Measurements from ENCODE around the gene UFM1.

DNA sequence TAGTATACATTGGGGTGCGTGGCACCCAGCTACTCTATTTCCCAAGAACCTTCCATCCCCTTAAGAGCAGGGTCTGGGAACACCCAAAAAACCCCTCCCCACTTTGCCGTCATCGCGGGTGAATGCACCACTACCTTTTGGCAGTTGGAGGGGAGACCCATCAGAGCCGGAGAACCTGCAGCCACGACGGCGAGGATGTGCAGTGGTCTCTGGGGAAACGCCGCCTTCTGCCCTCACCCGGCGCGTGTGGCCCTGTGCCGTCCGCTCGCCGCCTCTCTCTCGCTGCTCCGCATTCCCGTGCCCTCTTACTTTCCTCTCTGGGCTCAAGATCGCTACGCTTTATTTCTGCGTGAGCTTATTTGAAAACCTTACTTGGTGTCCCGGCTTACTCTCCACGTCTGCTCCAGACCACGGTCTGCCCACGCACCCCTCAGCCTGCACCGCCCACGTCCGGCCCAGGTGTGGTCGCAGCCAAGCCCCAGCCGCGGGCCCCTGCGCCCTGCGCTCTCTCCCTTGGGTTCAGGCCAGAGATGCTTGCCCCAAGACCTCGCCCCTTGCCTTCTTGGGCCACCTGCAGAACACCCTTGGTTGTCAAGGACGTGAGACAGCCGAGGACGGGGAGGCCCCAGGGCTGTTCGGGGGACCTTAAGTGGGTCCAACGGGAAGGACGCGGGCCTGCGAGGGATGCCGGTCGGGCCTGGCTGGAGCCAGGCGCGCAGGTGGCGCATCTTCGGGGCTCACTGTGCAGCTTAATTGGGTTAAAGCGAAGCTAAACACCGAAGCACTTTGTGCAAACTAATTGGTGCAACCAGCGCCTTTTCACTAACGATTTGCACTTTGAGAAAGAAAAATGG, 2.0 kb upstream of the MAB21L1 start:
- PRO-cap, 6 experiments, result no peak in any of the 6 experiments
- RAMPAGE, long total RNA, 2 experiments, result no peak in any of the 2 experiments
- RRBS, result 30% methylated on average over 14 of the region's 54 CpGs

GRCh38 chr13:35760222-35760520, 283.7 kb upstream of the MAB21L1 start:
- PRO-cap, 6 experiments, result peak in 1 of 6 experiments; most common minus-strand start chr13:35760436 (in 1)
- RAMPAGE, long total RNA, 2 experiments, result no peak in any of the 2 experiments
- RRBS, result no CpG with 5 or more reads among the region's 5 CpGs

GRCh38 chr13:35979217-35980029, 151.8 kb downstream of the DCLK1 start:
- PRO-cap, 6 experiments, result no peak in any of the 6 experiments
- RAMPAGE, long total RNA, 2 experiments, result no peak in any of the 2 experiments
- RRBS, result no CpG with 5 or more reads among the region's 13 CpGs

GRCh38 chr13:36069666-36070098, 61.5 kb downstream of the DCLK1 start:
- PRO-cap, 6 experiments, result no peak in any of the 6 experiments
- RAMPAGE, long total RNA, 2 experiments, result no peak in any of the 2 experiments
- RRBS, result no CpG with 5 or more reads among the region's 2 CpGs

- PRO-cap, 6 experiments, result peak in 1 of 6 experiments; most common plus-strand start chr13:37097507 (in 1)
- RAMPAGE, long total RNA, 2 experiments, result no peak in any of the 2 experiments
- RRBS, result no CpG with 5 or more reads among the region's 5 CpGs
Measured at GRCh38 chr13:37097367-37097774, 8.1 kb downstream of the CSNK1A1L start.

DNA sequence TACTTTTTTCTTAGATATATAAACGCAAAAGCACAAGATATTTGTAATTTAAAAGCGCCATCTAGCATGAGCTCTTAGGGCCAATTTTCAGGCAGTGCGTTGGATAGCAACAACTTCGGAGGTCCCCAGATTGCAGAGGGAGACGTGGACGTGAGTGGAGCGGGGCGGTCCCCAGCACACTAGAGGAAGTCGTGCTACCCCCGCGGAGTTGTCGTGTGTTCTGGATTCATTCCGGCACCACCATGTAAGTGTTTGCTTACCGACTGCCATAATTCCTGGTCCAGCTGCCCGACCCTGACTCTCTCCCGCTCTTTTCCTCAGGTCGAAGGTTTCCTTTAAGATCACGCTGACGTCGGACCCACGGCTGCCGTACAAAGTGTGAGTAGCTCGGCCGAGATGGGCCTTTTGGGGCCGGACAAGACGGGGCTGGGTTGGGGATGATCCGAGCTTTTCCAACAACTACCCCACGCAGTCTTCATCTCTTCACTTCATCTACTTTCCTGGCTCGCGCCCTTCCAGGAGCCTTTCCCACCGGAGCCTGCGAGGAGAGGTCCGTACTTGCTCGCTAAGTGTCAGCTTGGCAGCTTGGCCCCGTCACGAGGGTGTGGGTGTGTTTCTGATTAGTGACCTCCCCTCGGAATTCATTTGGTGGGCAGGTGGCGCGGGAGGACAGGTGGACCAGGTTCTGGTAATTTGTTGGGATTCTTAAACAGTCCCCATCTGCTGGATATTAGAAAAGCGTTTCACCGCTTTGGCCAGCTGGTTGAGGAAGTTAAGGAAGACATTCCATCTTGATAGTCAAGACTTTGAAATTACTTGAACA, at the start of gene UFM1:
Gene UFM1, plus strand, starts transcription at position 174 of the 823 bp plus-strand sequence.
- PRO-cap, 6 experiments, result peak in 6 of 6 experiments; most common plus-strand start position 182 of the sequence (in 4); most common minus-strand start position 596 of the sequence (in 4)
- RAMPAGE, long total RNA, 2 experiments, result start-site peak on the plus strand in 2 of 2 experiments, centred at positions 188 to 190 of the sequence, 575 to 901 reads per replicate; start-site peak on the minus strand in 1 of 2 experiments, centred at position 568 of the sequence, 16 reads per replicate
- RRBS, result 1% methylated on average over 6 of the region's 41 CpGs

DNA sequence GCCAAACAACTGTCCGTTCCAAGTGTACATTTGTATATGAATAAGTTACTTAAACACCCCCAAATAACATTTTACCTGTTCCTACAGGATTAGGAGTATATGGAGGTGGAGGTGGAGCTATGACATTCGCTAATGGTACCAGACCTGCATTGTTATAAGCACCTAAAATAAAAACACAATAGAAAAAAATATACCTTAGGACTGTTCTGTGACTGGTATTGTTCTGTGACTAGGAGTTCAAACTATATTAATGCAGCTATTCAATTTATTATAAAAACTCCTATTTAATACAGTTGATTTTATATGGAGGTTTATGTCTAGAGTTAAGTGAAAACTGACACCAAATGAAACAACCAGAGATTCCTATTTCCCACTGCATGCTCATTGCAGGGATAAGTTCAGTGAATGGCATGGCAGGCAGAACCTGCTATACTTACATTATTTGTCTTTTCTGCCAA, 15.6 kb downstream of the PROSER1 start:
- PRO-cap, 6 experiments, result no peak in any of the 6 experiments
- RAMPAGE, long total RNA, 2 experiments, result no peak in any of the 2 experiments
- RRBS, result no CpG with 5 or more reads among the region's 2 CpGs

DNA sequence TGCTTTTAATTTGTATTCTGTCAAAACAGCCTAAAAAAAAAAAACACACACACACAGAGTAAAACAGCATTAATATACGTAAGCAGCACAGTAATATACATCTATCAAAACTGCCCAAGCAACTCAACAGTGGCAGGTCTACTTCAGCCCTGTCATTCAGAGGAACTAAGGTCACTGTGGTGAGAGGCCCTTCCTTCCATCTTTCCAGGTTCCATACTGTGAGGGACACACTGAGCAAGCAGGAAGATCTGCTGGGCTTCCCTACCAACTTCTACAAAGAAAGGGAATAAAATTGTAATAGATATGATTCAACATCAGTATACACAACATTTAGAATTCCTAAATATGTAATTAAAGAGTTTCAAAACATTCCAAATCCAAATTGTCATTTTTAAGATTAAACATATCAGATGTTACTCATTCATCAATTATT, 3.7 kb downstream of the PROSER1 start:
- PRO-cap, 6 experiments, result no peak in any of the 6 experiments
- RAMPAGE, long total RNA, 2 experiments, result no peak in any of the 2 experiments
- RRBS, result no CpG with 5 or more reads among the region's 1 CpG

DNA sequence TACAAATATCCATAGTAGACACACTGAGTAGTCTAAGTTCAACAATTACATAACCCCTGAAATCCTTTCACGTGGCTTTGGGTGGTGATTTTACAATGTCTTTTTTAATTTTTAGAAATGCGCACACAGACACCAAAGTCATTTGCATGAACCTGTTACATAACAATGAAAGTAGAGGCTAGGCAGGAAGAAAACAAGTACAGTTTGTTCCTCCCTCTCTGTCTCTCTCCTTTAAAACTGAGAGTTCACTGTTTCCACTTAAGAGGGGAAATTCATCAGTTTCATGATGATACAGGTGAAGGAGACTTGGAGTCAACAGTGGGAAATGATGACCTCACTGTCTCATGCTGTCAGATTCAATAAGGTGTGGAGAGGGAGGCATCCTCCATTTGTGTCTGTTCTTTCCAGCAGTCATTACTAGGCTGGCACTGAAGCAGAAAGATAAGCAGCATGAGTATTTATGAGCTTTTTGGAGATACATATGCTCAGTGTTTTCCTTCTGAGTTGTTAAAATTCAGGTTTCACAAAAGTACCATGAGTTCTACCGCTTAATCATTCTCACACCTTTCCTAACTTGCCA, 201.8 kb downstream of the LHFPL6 start:
- PRO-cap, 6 experiments, result no peak in any of the 6 experiments
- RAMPAGE, long total RNA, 2 experiments, result no peak in any of the 2 experiments
- RRBS, result no CpG with 5 or more reads among the region's 3 CpGs

GRCh38 chr13:39567649-39568110, 35.3 kb downstream of the LHFPL6 start:
- PRO-cap, 6 experiments, result no peak in any of the 6 experiments
- RAMPAGE, long total RNA, 2 experiments, result no peak in any of the 2 experiments
- RRBS, result no CpG with 5 or more reads among the region's 1 CpG

- PRO-cap, 6 experiments, result no peak in any of the 6 experiments
- RAMPAGE, long total RNA, 2 experiments, result no peak in any of the 2 experiments
- RRBS, result no CpG with 5 or more reads among the region's 7 CpGs
Measured at GRCh38 chr13:39894464-39895138, 239.1 kb downstream of the COG6 start.

- PRO-cap, 6 experiments, result no peak in any of the 6 experiments
- RAMPAGE, long total RNA, 2 experiments, result no peak in any of the 2 experiments
- RRBS, result no CpG with 5 or more reads among the region's 1 CpG
Measured at GRCh38 chr13:39898858-39899106, 243.3 kb downstream of the COG6 start.

GRCh38 chr13:39900231-39900865, 244.9 kb downstream of the COG6 start:
- PRO-cap, 6 experiments, result no peak in any of the 6 experiments
- RAMPAGE, long total RNA, 2 experiments, result no peak in any of the 2 experiments
- RRBS, result no CpG with 5 or more reads among the region's 2 CpGs

GRCh38 chr13:39913886-39914373, 258.5 kb downstream of the COG6 start:
- PRO-cap, 6 experiments, result peak in 1 of 6 experiments; most common minus-strand start chr13:39914073 (in 1)
- RAMPAGE, long total RNA, 2 experiments, result no peak in any of the 2 experiments
- RRBS, result no CpG with 5 or more reads among the region's 2 CpGs

GRCh38 chr13:40190534-40191253, 475.7 kb downstream of the FOXO1 start:
- PRO-cap, 6 experiments, result no peak in any of the 6 experiments
- RAMPAGE, long total RNA, 2 experiments, result no peak in any of the 2 experiments
- RRBS, result no CpG with 5 or more reads among the region's 6 CpGs

DNA sequence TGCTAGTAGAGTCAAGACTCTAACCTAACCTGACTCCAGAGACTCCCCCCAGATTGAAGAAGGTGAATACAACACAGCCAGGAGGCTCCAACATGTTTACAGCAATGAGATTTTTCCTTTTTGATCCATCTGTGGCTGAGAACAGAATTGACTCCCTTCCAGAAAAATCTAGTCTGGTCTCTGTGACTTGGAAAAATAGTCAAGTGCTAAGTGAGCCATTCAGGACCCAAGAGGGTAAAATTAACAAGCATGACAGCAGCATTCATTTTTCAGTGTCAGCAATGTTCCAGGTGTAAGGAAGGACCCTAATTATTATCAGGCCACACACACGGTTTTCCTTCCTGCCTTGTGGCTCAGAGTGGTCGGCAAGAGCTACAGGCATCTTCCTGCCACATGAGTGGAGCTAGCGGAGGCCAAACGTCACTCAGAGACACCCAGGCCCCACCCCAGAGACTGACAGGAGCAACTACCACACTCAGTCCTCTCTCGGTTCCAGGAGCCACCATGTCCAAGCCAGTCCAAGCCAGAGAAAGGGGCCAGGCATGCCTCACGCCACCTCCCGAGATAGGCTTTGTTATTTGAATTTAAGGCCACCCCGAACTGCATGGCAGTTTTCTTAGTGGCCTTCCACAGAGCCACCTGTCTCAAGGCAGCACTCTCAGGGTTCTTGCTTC, 395.0 kb downstream of the FOXO1 start:
- PRO-cap, 6 experiments, result peak in 1 of 6 experiments; most common plus-strand start position 478 of the sequence (in 1)
- RAMPAGE, long total RNA, 2 experiments, result no peak in any of the 2 experiments
- RRBS, result no CpG with 5 or more reads among the region's 8 CpGs

- PRO-cap, 6 experiments, result no peak in any of the 6 experiments
- RAMPAGE, long total RNA, 2 experiments, result no peak in any of the 2 experiments
- RRBS, result no CpG with 5 or more reads among the region's 13 CpGs
Measured at GRCh38 chr13:40389103-40390020, 277.1 kb downstream of the FOXO1 start.

DNA sequence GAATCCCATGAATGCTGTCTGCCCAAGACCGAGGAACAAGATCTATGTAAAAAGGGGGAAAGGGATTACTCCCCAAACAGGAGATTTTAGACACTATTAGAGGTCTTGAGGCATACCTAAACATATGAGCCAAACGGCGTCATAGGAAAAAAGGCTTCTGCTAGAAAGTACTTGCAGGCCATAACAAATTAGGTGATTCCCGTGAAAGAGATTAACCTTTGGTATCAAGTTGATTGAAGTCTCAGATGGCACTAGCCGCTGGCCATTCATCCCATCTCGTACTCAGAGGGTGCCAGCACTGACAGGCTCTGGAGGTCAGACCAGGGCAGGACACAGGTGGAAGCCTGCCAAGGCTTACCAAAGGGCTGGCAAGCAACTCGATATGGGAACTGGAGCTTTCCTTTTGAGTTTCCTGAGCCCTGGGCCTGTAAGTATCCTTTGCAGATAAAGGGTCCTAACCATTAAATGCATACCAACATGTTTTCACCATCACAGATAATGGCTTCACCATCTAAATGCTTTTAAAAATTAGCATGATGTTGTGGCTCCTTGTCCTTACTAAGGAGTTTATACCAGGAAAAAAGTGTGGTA, 225.2 kb downstream of the FOXO1 start:
- PRO-cap, 6 experiments, result no peak in any of the 6 experiments
- RAMPAGE, long total RNA, 2 experiments, result no peak in any of the 2 experiments
- RRBS, result no CpG with 5 or more reads among the region's 7 CpGs

DNA sequence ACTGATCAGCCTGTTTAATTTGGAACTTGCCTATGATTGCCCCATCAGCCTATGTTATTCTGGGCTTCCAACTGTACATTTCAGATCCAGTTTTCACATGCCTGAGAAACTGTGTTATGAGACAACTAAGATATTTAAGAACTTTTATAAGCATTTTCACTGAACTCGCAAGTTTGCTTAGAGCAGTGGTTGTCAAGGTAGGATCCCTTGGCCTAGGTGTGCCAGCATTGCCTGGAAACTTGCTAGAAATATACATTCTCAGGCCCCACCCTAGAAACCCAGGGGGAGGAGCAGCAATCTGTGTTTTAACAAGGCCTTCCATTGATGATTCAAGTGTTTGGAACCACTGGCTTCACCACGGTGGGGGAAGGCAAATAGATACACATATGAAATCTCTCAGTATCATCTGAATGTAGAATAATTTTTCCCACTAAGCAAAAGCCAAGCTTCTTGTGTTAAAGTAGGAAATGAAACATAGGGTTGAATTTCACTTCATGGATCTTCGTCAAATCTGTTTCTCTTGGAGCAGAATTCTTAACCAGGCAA, 213.2 kb downstream of the FOXO1 start:
- PRO-cap, 6 experiments, result no peak in any of the 6 experiments
- RAMPAGE, long total RNA, 2 experiments, result no peak in any of the 2 experiments
- RRBS, result no CpG with 5 or more reads among the region's 3 CpGs

DNA sequence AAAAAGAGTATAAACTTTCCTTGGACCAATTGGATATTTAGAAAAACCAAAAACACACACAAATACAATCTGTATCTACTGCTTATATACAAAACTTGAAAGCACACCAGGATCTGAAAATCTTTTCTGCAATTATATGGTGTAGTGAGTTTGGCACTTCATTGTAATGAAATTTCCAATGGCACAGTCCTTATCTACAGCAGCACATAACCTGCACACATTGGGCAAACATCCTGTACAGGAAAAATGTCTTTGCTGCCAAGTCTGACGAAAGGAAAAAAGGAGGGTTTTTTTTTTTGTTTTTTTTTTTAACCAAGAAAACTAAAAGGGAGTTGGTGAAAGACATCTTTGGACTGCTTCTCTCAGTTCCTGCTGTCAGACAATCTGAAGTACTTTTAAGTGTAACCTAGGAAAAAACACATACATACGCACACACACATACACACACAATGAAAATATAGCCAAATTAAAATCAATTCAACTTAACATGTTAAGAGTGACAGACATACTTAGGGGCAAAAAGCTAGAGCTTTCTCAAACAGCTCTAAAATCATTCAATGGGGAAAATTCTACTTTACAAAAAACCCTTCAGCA, 107.7 kb downstream of the FOXO1 start:
- PRO-cap, 6 experiments, result peak in 1 of 6 experiments; most common minus-strand start position 168 of the sequence (in 1)
- RAMPAGE, long total RNA, 2 experiments, result no peak in any of the 2 experiments
- RRBS, result no CpG with 5 or more reads among the region's 2 CpGs